LNCaP clone FGC (cell line): ENCODE measurements around the gene NOS3.

DNA sequence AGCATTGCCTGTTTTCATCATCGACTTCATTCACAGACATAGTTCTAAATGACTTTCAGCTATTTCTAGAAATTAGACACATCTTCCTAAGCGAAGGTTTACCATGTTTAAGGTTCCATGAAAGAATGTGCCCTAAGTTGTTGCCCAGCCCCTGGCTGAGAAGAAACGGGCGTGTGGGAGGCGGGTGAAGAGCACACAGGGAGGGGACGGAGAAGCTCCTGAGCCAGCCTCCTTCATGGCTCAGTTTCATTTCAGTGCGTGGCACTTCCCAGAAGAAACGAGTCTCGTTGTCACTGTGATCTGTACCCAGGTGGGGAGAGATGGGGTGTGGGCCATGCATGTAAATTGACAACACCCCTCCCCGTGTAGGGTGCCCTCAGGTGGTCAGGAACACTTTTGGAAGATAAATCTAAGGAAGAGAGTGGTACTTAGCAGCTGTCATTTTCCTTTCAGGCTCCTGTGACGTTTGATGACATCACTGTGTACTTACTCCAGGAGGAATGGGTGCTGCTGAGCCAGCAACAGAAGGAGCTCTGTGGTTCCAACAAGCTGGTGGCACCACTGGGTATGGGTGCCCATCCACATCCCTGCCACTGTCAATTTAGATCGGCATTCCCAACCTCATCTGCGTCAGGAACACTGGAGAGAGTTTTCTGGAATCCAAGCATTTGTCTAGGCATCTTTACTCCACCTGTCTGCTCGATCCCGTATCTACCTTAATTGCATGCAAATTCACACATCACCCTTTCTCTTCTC, 6.2 kb downstream of the ZNF862 start:
- RRBS, 2 experiments, result no CpG with 5 or more reads among the region's 15 CpGs

GRCh38 chr7:150277434-150278217, 45.5 kb upstream of the LRRC61 start:
- RRBS, 2 experiments, result no CpG with 5 or more reads among the region's 10 CpGs

DNA sequence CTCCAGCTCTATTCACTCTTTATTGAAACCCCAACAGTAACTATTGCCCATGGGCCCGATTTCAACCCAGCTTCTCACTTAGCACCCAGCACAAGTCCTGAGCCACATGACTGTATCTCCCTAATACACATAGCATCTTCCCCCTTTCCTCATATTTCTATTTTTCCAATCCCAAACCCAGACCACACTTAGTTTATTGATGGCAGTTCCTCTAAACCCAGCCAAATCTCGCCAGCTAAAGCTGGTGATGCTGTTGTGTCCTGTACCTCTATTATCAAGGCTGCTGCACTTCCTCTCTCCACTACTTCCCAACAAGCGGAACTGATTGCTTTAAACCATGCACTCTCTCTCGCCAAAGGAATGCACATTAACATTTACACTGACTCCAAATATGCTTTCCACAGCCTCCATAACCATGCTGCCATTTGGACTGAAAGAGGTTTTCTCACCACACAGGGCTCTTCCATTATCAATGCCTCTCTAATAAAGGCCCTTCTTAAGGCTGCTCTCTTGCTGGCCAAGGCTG, 11.6 kb upstream of the LRRC61 start:
- RRBS, 2 experiments, result no CpG with 5 or more reads among the region's 4 CpGs

DNA sequence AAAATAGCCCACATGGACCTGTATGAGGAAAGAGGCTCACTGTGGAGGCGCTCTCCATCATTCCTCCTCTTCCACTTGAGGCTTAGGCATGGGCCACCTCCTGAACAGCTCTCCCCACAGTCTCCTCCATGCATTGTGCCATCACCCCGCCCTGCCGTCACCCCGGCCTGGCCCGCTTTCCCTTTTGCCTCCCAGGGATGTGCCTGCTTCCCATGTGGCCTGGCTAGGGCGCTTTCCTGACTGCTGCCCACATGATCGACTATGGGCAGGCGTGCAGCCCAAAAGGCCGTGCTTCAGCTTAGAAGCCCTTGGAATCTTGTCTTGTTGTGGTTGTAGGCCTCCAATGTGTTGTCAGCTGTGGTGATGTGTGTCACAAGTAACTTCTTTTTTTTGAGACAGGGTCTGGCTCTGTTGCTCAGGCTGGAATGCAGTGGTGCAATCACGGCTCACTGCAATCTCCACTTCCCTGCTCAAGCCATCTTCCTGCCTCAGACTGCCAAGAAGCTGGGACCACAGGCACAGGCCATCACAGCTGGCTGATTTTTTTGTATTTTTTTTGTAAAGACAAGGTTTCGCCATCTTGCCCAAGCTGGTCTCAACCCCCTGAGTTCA, 1.9 kb upstream of the ACTR3C start:
- RRBS, 2 experiments, result no CpG with 5 or more reads among the region's 11 CpGs

DNA sequence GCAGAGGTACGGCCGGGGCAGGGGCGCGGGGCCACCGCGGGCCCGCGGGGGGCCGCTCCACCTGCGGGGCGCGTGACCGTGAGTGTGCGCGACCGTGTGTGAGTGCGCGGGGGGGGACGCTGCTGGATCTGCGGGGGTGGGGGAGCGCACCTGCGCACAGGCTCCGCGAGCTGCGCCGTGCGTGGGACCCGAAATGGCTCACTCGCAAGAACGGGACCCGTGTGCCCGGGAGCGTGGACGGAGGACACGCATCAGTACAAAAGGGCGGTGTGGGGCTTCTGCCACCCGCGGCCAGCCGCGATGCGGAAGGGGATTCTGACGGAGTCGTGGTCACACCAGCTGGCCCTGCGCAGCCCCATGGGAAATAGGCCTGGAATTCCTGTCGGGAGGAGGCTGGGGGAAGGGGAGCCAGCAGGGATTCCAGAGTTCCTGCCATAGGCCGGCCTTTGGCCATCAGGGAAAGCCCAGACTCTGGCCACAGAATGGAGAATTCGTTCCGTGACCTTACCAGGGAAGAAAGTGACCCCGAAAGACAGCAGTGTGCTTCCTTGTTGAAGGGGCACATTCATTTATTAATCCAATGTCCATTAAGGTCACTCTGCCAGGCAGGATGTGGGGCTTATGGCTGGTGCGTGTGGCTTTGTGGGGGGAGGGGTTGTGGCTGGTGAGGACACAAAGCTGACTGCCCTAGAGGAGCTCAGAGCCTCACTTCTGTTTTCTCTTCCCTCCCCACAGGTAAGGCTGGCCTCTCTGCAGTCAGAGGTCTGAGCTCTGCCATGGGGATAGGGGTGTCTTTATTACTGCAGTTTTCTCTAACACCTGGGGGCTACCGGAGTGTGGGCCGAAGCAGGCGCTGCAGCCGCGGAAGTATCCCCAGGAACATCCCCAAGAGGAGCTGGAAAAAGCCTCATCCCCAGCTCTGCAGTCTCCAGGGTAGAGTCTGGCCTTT, 588 bp downstream of the REPIN1 start:
- RRBS, 2 experiments, result 3% methylated on average over 2 of the region's 55 CpGs

DNA sequence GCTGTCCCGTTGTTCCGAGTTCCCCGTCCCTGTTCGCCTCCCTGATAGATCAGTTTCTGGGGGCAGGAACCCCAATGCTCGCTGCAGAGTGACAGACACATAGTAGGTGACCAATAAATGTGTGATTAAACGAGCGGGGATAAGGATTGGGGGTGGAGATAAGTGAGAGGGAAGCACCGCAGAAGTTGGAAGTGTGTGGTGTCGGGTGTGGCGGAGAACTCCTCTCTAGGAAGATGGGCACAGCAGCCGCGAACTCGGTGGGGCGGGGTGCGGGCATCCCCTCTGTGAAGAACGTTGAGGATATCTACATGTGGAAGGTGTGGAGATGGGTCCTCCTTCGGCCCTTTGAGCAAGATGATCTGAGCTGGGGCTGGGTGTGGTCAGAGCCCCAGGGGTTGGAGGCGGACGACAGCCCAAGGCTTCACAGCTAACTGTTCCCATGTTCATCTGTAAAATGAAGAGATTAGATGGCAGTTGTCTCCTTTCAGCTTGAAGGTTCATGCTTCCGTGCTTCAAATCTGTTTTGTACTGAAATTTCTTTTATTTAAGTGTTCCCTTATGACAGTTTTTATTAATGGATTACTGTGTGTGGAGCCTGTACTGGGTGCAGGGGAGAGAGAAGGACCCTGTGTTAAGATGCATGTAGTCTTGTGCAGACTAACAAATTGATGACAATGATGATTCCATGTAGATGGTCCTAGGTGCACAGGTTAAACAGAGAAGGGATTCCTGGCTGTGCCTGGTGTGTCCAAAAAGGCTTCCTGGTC, 795 bp downstream of the ZNF775 start:
- RRBS, 2 experiments, result no CpG with 5 or more reads among the region's 20 CpGs

- RRBS, 2 experiments, result no CpG with 5 or more reads among the region's 15 CpGs
These were observed 2.7 kb upstream of the ENSG00000284691 start for GRCh38 chr7:150402568-150403376.

- RRBS, 2 experiments, result no CpG with 5 or more reads among the region's 14 CpGs
These were observed 1.3 kb downstream of the ENSG00000284691 start for GRCh38 chr7:150406470-150407559.

DNA sequence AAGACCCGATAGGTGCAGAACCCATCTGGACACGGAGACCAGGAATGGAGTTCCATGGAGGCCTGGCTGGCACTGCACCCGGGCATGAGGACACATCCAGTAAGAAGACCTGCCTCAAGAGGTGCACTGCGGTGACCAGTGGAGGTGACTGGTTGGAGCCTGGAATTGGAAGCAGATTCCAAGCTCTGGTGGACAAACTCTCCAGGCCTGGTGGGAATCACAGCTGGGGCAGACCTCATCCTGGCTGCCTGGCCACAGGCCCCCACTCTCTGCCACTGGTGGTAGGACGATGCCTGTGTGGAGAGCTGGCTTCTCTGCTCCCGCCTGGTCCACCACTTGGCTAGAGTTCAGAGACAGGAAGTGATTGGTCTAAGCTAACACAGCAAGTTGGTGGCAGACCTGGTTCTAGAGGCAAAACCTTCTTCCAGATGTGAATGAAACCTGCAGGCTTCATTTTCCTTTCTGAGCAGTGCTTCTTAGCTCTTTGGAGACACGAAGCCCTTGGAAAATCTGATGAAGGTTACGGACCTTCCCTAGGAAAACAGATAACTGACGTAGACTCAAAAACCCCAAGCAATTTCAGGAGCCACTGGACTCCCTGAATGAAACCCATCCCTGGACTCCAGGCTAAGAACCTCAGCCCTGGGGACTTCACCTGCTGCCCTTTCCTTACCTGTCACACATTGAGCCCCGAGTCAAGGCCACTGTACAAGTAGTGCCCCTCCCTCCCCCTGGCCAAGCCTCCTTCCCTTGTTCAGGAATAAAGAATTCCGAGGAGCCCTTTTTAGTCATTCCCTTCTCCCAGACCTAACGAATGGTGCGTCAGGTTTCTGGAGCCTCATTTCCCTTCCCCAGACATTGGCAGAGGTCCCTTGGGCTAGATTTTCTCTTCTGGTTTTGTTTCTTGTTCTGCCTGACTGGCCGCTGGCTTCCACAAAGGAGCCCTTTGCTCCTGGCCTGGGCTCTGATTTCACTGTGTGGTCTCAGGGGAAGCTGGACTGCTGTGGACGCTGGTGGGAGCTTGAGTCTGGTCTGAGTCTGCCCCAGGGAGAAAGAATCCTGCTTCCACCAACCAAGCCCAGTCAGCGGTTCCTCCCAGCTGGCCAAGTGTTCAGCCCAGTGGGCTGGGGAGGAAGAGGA, 5.1 kb downstream of the ENSG00000284691 start:
- RRBS, 2 experiments, result no CpG with 5 or more reads among the region's 16 CpGs

- RRBS, 2 experiments, result 45 to 55% methylated on average over 4 of the region's 11 CpGs
These were observed 23.7 kb downstream of the GIMAP8 start for GRCh38 chr7:150473989-150474641.

- RRBS, 2 experiments, result no CpG with 5 or more reads among the region's 3 CpGs
These were observed 1.4 kb downstream of the GIMAP4 start for GRCh38 chr7:150568554-150569109.

GRCh38 chr7:150630448-150630925, 1.7 kb downstream of the GIMAP6 start:
- RRBS, 2 experiments, result no CpG with 5 or more reads among the region's 1 CpG

GRCh38 chr7:150754222-150754692, 17.0 kb downstream of the GIMAP5 start:
- RRBS, 2 experiments, result no CpG with 5 or more reads among the region's 1 CpG

DNA sequence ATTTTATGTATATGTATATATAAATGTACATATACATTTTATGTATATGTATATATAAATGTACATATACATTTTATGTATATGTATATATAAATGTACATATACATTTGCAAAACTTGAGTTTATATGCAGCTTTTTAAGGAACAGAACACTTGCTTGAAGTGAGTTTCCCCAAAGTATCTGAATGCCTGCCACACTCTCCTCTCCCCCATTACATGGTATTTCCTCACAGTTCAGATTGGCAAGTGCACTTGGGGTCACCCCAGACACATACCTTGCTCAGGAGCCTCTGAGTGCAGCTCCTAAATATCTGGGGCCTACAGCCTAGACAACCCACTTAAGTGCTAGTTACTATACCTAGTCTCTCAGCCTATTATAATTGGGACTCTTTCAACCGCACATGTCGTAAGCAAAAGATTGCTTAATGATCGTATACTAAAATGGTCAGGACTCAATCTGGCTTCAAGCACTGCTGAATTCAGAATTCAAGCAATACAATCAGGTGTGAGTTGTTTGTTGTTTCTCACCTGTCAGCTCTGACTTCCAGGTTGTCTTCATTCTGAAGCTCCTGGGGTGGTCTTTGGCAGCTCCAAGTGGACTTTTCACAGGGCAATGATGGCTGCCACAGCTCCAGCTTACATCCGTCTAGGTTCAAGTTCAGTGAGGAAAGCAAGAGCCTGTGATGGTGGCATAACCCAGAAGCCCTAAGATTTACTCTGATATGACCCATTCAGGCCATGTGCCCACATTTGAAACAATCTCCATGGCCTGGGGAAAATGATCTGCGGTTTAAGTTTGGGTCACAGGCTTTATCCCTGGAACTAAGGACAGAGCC, 19.8 kb downstream of the TMEM176B start:
- RRBS, 2 experiments, result no CpG with 5 or more reads among the region's 5 CpGs

GRCh38 chr7:150799427-150799794, 753 bp downstream of the TMEM176B start:
- RRBS, 2 experiments, result 71 to 83% methylated on average over 3 of the region's 9 CpGs

- RRBS, 2 experiments, result no CpG with 5 or more reads among the region's 7 CpGs
These were observed 22.9 kb downstream of the TMEM176A start for GRCh38 chr7:150823489-150823776.

DNA sequence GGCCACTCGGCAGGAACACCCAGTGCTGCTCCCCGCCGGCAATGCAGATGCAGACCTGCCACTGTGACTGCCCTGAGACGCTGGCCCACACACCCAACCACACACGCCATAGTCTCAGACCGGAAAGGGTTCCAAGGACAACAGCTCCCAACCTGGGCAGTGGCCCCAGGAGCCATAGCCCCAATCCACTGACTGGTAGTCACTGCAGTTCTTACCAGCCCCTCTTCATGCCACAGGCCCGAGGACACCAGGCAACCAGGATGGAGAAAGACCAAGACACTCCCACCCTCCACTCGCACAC, 25.1 kb downstream of the KCNH2 start:
- RRBS, 2 experiments, result 73 to 78% methylated on average over 5 of the region's 8 CpGs

GRCh38 chr7:150965196-150965568, 12.9 kb downstream of the KCNH2 start:
- RRBS, 2 experiments, result 55 to 60% methylated on average over 1 of the region's 11 CpGs

- RRBS, 2 experiments, result no CpG with 5 or more reads among the region's 10 CpGs
These were observed at the start of gene NOS3 for GRCh38 chr7:150990524-150991391. NOS3 (plus strand) TSS chr7:150991017.

DNA sequence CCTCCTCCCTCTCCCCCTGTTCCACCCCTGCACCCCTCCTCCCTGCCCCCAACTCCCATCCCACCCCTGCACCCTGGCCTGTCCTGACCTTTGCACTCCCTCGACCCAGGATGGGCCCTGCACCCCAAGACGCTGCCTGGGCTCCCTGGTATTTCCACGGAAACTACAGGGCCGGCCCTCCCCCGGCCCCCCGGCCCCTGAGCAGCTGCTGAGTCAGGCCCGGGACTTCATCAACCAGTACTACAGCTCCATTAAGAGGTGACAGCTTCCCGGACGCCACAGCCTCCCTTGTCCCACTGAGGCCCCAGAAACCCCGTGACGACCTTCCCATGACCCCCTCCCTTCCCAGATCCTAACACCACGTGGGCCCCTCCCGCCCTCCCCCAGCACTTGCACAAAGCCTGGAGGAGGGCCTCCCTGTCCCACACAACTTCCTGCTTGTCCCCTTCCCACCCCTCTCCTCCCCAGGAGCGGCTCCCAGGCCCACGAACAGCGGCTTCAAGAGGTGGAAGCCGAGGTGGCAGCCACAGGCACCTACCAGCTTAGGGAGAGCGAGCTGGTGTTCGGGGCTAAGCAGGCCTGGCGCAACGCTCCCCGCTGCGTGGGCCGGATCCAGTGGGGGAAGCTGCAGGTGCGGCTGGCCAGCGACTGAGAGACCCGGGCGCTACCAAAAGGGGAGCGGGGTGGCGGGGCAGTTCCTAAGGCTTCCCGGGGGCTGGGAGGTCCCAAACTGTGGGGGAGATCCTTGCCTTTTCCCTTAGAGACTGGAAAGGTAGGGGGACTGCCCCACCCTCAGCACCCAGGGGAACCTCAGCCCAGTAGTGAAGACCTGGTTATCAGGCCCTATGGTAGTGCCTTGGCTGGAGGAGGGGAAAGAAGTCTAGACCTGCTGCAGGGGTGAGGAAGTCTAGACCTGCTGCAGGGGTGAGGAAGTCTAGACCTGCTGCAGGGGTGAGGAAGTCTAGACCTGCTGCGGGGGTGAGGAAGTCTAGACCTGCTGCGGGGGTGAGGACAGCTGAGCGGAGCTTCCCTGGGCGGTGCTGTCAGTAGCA, 5.8 kb downstream of the NOS3 start:
- RRBS, 2 experiments, result 81 to 87% methylated on average over 9 of the region's 35 CpGs